Measurements from ENCODE around the gene PTGR1.

GRCh38 chr9:110894931-110895452 is 143.3 kb downstream of the LPAR1 start:
- PRO-cap: no peak

DNA sequence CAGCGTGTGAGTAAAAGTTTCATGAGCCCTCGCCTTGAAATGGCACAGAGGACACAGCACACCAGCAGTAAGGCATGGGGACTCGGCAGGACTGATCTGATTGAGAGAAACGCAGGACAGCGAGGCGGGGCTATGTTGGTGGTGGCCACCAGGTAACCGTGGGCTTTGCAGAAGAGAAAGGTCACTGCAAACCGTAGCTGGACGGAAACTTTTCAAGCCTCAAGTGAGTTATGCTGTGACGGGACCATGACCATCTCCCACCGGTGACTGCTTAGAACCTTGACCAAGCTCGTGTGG is 1.2 kb upstream of the LPAR1 start:
- PRO-cap: unidirectional peak, minus-strand start at position 93 of the sequence

DNA sequence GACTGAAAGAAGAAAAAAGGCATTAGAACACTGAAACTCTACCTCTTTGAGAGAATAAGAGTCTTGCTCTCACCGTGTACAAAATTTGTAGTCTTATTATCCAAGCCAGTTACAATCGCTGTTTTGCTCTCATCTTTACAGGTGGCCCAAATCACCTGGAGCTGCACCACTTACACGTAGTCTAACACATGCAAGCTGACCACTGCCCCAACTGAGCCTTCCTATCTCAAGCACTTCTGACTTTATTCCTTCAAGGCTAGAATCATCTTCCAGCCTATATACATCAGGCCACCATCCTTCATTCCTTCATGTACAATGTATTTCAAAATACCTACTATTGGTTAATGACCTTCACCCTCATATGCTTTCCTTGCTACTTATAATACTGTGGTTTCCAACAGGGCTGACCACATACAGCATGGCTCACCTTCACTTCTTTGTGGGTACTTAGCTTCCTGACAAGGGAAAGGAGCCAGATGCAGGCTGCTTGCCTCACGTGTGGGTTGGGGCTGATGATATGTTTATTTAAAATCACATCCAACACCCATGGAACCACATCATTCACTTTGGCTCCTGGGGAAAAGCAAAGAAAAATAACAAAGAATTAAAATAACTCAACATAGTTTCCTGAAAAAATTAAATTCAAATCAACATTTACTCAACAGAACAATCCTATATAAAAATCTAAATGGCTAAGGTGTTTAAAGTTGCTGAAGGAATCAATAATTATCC is 63.9 kb upstream of the OR2K2 start:
- PRO-cap: no peak

DNA sequence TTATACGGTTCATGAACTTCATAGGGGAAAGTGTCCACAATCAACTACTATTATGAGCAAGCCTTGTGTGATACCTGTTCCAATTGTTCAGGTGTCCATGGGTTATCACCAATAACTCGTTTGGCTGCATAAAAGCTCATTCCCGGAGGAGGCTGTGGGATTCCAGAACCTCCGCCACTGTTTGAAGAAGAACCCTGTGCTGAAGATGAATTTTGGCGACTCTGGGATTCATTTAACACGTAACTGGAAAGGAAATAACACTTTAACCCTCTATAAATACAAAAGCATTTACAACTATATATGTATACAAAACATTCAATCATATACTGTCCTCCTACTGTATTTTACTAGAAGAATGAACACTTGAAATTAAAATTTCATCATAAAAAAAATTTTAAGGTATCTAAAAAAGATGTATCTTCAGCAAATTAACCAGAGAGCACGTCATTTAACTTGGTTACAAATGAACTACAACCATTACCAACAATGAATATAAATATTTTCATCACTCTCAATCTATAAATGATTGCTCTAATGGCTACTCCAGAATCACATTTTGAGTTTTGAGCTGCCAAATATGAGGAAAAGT is 47.2 kb downstream of the ECPAS start:
- PRO-cap: no peak

GRCh38 chr9:111598604-111598974 is 858 bp downstream of the PTGR1 start:
- PRO-cap: no peak

DNA sequence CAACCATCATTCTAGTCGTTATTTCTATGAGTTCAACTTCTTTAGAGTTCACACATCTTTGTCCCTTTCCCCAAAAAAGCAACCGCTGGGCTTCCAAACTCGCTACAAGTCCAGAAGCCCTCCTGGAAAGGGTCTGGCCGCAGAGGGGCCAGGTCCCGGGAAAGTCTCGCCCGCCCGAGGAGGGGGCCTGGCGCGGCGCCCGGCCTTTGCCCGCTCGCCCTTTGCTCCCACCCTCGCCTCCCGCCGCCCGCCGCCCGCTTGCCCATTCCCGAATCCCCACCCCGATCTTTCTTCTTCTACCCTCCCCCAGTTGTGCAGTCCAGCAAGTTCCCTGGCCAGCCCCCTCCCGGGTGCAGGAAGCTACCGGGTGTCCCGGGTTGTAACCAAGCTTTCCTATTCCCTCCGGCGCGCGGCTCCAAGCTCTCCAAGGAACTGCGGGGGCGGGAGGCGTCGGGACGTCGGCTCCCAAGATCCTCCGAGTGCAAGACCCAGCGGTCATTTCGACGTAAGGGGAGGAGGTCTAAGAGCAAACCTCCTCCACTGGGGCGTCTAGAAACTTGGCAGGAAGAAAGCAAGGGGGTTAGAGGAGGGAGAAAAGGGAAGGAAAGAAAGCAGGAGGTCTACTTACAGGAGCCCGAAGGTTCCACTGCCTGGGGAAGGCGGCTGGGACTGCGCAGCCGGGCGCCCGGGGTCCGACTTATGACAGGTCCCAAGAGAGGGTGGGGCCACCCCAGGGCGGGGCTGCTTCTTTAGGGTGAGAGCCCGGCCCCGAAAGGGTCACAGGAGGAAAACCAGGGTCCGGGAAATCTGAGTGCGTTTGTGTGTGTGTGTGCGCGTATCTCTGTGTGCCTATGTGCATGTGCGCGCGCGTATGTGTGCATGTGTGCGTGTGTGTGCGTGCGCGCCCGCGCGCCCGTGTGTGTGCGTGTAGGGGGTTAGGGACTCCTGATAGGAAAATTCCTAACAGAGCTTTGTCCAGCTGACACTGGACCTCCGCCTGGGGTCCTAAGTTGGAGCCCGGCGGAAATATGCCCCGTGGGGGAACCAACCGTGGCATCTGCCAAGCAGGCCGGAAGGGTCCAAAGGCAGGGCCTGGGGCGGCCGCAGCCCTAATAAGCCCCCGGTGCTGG is at the start of gene PTGR1:
PTGR1 (minus strand) TSS at position 673 of the 1,130 bp plus-strand sequence.
- PRO-cap: no peak

DNA sequence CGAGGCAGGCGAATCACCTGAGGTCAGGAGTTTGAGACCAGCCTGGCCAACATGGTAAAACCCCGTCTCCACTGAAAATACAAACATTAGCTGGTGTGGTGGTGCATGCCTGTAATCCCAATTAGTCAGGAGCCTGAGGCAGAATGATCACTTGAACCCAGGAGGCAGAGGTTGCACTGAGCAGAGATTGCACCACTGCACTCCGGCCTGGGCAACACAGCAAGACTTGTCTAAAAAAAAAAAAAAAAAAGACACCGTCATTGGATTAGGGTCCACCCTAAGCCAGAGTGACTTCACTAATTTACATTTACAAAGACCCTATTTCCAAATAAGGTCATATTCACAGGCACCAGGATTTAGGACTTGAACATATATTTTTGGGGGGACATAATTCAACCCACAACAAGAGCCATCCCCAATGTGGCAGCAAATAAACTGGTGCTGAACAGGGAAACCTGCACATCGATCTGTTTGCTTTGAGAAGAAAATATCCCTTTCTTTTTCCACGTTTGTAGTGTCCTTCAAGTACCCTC is 3.8 kb upstream of the DNAJC25 start:
- PRO-cap: no peak

DNA sequence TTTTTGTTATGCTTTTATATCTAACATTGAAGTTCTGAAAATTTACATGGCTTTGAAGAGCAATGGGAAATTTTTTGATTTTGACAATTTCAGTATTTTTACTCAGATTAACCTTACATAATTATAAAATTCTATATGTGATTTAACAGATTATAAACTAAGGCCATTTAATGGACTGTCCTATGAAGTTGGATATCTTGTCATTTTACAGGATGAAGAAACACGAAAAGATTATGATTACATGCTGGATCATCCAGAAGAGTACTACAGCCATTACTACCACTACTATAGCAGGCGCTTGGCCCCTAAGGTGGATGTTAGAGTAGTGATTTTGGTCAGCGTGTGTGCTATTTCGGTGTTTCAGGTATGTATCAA is 14.5 kb upstream of the GNG10 start:
- PRO-cap: no peak

- PRO-cap: no peak
Observed at GRCh38 chr9:112033169-112034308, 136.9 kb downstream of the UGCG start.

- PRO-cap: no peak
Observed at GRCh38 chr9:112086243-112086687, 88.8 kb downstream of the SUSD1 start.

DNA sequence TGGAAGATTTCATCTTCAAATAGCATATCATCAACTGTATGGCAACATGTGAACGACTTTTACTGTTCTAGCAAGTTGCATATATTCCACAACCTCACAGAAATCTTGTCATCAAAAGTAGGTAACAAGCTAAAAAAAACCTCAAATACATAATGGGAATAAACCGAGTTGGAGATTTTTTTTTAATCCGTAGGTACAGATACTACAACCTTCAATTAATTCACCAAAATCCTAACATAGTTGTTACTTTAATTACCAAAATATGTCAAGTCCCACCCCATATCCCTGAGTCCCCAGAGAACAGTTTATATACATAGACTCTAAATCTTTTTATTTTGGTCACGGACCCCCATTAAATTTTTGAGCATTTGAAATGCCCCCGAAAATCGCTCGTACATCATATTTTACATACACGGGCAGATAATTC is 1.0 kb downstream of the PTBP3 start:
- PRO-cap: no peak

DNA sequence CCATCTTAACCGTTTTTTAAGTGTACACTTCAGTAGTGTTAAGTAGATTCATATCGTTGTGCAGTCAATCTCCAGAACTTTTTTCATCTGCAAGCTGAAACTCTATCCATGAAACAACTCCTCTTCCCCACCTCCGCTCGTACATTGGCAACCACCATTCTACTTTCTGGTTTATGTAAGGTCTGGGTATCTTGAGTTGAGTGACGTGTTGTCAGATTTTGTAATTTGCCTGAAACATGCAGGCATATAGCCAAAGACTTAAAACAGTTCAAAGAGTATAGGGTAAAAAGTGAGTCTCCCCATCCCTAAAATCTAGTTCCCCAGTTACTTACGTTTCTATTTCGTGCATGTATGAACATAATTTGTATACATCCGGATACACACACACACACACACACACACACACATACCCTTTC is 811 bp downstream of the HSDL2 start:
- PRO-cap: no peak

- PRO-cap: no peak
Observed at GRCh38 chr9:112771795-112772726, 21.5 kb downstream of the SNX30 start.

DNA sequence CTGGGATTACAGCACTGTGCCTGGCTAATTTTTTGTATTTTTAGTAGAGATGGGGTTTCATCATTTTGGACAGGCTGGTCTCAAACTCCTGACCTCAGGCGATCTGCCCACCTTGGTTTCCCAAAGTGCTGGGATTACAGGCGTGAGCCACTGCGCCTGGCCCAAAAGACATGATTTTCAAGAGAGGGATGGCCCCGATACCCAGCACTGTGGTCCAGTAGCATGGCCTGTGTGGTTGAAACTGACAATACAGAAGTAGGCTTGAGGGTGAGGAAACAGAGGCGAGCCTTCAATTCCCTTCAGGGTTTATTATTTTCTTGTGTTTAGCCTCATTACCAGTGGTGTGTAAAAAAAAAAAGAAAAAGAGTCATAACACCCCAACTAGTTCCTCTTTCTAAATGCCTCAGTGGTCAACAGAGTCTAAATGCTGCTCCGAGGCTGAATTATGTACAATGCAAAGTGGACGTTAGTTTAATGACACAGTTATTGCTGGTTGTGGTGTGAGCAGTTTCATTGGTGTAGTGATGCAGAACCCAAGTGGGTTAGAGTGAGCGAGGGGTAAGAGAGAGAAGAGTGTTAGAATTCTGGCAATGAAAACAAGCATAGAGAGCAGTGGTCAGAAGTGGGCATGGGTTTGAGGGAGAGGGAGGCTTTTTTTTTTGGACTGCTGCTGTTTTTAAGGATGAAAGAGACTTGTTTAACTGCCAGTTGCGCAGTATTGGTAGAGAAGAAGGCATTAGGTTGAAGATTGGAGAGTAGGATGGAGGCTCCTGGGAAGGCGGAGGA is 58.9 kb downstream of the SNX30 start:
- PRO-cap: no peak

- PRO-cap: no peak
Observed at GRCh38 chr9:112839785-112840280, 50.8 kb downstream of the SLC46A2 start.

GRCh38 chr9:112882601-112883494 is 7.8 kb downstream of the SLC46A2 start:
- PRO-cap: no peak

- PRO-cap: no peak
Observed at GRCh38 chr9:113187771-113188821, 33.0 kb downstream of the FKBP15 start.

- PRO-cap: no peak
Observed at GRCh38 chr9:113238742-113239402, 17.5 kb downstream of the SLC31A1 start.

GRCh38 chr9:113371572-113373016 is 4.7 kb downstream of the HDHD3 start:
- PRO-cap: no peak

- PRO-cap: no peak
Observed at GRCh38 chr9:113425124-113425403, 14.5 kb downstream of the C9orf43 start.

Measured in natural killer cell (primary cell).